Ascending aorta (tissue), 1 donor: ENCODE measurements around a stretch of chr5.

- PRO-cap = no peak
These were observed 27.3 kb downstream of the CD74 start for GRCh38 chr5:150385363-150385792.

- PRO-cap = no peak
These were observed 1.3 kb downstream of the CD74 start for GRCh38 chr5:150411136-150412042.

- PRO-cap = no peak
These were observed 15.6 kb upstream of the CD74 start for GRCh38 chr5:150428063-150428890.

GRCh38 chr5:150443242-150443822, 6.2 kb downstream of the RPS14 start:
- PRO-cap = no peak

- PRO-cap = no peak
These were observed 6.9 kb downstream of the NDST1 start for GRCh38 chr5:150514739-150515319.

- PRO-cap = no peak
These were observed 25.2 kb downstream of the NDST1 start for GRCh38 chr5:150533156-150533567.

DNA sequence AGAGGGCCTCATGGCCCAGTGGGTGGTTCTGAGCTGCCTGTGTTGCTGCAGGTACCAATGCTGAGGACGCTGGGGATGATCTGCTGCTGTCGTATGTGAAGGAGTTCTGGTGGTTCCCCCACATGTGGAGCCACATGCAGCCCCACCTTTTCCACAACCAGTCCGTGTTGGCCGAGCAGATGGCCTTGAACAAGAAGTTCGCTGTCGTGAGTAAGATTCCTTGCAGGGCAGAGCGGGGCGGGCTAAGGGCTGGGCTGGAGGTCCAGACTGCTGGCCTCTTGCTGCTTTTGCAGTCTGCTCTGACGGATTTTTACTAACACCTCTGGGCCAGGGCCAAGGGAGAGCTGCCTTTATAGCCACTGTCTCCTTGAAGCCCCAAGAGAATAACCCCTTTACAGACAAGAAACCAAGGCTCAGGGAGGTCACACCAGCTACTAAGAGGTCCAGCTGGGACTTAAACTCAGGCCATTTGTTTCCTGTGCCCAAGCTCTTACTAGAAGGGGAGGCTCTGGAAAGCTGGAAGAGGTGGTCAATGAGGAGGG, 27.0 kb downstream of the NDST1 start:
- PRO-cap = no peak

DNA sequence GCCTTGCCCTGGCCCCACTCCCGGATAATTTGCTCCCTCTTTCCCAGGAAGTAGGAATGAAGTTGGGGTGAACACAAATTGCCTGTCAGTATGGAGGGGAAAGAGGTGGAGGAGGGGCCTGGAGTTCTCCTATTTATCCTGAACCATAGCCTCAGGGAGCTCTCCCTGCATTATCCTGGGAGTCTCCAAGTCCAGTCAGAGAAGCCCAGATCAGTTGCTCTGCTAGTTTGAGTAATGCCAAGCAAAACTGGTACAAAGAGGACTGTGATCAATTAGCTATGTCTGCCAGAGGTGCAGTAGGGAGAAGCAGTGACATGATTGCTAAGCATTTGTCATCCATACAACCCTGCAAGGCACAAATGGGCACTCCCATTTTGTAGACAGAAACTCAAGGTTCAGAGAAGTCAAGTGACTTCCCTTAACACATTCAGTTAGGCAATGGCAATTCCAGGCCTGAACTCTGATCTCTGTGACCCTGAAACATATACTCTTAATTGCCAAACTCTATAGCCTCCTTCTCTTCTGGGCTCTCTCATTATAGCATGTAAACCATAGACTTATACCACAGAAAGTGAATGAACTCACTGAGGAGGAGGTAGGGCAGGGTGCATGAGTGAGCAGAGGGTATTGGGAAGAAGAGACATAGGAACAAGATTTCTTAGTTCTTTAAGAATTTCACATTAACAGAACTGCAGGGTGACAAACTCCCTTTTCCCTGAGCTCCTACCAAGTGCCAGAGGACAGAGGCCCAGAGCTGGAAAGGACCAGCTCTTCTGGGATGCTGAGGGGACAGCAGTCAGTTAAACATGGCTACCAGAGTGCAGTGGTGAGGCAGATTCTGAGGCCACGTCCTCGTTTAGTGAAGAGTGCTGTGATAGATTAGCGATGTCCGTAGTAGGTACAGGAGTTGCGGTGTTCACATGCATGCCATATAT, 34.1 kb downstream of the NDST1 start:
- PRO-cap = no peak

- PRO-cap = no peak
These were observed 60.2 kb upstream of the SYNPO start for GRCh38 chr5:150580315-150580603.

DNA sequence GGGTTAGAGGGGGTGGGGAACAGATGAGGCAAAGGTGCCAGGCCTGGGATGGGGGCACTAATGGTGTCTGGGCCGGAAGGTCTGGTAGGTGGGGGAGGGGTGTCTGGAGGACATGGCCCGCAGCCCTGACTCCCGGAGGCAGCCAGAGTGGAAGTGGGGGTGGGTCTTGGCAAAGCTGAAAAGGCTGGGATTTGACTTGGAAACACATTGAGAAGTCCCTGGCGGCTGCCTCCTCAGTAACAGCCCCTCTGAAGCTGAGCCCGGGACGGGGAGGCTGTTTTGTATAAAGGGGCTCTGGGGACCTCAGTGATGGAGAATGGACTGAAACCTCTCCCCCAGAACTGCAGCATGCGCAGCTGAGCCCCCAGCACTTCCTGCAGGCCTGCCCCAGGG, 49.4 kb upstream of the SYNPO start:
- PRO-cap = no peak

DNA sequence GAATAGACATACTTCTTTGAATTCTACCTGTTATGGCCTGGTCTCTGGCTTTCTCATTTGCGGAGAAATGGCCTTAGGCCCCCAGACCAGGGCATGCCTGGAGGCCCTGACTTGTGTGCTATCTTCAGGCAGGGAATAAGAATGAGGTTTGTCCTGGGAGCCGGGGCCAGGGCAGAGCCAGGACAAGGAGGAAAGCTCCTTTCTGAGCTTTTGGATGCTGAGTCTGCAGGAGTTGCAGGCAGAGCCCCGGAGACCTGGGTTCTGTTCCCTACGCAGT, 47.4 kb upstream of the SYNPO start:
- PRO-cap = unidirectional peak, plus-strand start at position 66 of the sequence

DNA sequence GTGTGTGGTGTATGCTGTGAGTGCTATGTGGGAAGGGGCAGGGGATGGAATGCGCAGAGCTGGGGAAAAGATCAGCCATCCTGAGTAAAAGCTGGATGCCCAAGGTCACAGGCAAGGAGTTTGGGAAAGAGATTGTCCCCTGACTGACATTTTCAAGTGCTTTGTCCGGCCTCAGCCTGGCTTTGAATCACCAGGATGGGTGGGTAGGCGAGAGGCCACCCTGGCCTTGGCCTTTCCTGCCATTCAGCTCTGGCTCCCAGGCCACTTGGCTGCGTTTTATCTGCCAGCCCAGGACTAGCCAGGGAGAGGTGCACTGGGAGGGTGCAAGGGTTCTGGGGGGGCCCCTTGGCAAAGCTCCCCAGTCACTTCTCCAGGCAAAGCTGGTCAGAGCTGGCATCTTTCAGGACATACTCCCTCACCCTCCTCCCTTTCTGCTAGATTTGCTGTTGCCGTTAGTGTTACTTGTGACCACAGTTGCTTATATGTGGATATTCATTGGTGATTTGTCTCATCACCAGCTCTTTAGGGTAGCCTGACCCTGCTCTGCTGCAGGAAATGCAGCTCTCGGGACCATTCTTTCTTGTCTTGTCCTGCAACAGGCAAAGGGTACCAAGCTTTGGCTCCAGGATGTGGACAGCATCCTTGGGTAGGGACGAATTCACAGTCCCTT, 37.3 kb upstream of the SYNPO start:
- PRO-cap = no peak

DNA sequence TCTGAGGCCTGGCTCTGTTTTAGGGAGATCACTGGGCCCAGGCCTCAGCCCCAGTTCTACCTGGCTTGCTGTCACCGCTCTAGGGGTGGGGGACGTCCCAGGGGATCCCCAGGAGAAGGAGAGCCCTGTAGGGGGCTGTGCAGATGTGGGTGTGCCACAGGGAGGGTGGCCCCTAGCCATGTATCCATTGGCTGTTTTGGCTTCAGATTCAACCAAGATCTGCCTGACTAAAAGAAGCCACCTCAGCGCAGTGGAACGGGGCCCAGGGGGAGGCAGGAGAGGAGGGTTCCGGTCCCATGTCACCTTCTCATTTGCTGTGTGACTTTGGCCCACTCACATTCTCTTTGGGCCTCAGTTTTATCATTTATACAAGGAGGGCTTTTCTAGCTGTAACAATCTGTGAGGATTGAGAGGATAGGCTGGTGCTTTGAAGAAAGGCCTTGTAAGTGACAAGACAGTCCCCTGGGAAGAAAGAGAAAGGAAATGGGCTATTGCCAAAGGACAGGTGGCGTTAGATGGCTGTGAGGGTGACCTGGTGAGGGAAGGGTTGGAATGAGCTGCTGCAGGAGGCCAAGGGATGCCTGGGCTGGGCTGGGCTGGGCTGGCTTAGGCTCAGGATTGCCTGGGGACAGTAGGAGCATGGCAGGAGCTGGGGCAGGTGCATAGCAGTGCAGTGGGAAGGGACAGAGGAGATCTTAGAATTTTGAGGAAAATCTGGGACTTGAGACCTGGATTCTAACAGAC, 9.9 kb upstream of the MYOZ3 start:
- PRO-cap = no peak

DNA sequence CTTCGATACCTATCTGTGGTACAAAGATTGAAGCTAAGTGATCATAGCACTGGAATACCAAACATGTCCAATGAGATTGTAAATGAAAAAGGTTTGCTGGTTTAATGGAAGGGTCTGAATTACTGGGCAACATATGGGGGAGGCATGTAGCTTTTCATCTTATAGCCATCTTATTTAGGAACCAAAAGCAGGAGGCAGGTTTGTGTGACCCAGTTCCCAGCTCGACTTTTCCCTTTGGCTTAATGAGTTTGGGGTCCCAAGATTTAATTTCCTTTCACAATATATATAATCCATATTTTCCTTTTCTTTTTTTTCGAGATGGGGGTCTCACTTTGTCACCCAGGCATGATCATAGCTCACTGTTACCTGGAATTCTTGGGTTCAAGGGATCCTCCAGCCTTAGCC, 3.2 kb upstream of the RBM22 start:
- PRO-cap = no peak

DNA sequence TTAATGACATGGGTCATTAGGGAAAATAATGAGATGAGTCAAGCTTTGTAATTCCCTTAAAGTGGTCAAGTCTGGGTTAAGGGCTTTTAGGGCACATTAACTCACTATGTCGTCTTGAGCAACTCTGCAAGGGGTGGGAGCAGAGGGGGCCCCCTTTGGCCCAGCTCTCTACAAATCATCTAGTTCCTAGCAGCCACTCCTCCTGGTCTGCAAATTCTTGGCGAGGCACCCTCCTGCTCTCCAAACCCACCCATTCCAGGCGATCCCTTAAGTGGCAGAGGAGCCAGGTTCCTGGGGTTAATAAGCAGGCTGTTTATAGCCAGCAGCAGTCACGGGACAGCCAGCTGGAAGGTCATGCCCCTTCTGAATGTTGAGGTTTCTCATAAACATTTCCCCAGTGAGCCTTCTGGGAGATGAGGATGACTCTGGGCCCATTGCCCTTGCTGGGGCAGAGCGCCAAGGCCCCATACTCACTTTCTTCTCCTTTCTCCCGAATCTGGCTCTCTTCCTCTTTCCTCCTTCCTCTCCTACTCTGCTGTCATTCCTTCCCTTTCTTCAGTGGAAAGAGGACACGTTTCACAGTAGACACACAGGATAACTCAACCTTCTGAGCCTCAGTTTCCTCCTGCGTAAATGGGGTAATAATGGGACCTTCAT, 14.3 kb upstream of the GPX3 start:
- PRO-cap = no peak

GRCh38 chr5:151038208-151039332, 18.2 kb downstream of the GPX3 start:
- PRO-cap = no peak

DNA sequence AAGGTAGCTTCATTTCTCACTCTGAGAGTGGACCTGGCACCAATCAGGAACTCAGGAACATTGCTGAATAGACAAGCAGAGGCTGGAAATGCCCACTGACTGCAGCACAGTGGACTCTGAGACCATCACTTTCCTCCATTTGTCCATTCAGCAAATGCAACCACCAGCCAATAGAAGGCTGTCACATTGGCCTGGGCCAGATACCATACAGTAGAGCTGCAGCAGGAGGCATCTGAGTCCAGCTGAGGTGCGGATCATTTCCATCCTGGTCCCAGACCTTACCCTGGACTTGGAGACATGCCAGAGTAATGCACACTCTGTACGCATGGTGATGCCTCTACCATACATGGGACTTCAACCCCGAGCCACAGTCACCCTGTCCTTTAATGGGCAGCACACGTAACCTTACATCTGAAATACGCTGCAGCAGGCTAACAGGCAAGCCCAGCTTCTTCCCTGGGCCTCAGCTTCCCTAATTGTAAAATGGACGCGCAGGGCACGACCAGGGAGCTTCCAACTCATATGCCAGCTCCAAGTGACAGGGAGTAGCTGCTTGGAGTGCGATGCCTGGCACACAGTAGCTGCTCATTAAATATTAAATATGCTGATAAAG, 18.0 kb downstream of the TNIP1 start:
- PRO-cap = no peak

GRCh38 chr5:151067840-151068706, 12.8 kb downstream of the TNIP1 start:
- PRO-cap = no peak

DNA sequence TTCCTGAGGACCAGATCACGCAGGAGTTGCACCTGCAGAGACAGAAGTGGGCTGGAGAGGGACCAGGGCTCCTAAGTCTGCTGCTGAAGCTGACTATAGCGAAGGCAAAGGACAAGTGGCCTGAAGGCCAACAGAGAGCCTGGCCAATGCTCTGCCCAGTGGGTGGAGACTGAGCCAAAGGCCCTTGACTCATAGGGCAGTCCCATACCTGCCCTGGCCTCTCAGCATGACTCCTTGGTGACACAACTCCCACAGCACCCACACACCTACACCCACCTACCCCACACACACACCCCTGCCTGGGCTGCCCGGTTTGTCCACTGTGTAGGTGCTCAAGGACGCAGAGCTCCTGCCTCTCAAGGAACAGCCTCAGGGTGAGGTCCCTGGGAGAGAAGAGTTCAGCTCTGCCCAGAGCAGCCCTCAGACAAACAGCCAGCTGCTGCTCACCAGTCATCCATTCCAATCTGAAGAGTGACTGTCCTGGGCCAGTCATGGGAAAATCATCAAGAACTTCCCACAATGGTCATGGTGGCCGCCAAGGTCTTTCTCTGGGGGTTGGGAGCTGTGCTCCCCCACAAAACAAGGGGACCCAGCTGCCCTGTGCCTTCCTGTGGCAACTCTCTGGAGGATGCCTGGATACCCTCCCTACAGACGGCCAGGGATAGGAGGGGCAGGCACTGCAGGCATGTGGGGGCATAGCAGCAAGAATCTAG, 5.0 kb downstream of the TNIP1 start:
- PRO-cap = no peak

- PRO-cap = no peak
These were observed 16.0 kb upstream of the TNIP1 start for GRCh38 chr5:151096780-151097383.